ENCODE measurements around a stretch of chr2.

GRCh38 chr2:28767947-28769121 lies 16.7 kb downstream of the PPP1CB start:
- PRO-cap, 7 experiments = no peak in any of the 7 experiments
- RAMPAGE, long total RNA, 2 experiments = no peak in any of the 2 experiments

GRCh38 chr2:28793633-28794084 lies 17.0 kb upstream of the SPDYA start:
- PRO-cap, 7 experiments = no peak in any of the 7 experiments
- RAMPAGE, long total RNA, 2 experiments = no peak in any of the 2 experiments

GRCh38 chr2:28942093-28942467 lies 39.0 kb upstream of the TOGARAM2 start:
- PRO-cap, 7 experiments = no peak in any of the 7 experiments
- RAMPAGE, long total RNA, 2 experiments = no peak in any of the 2 experiments

- PRO-cap, 7 experiments = no peak in any of the 7 experiments
- RAMPAGE, long total RNA, 2 experiments = no peak in any of the 2 experiments
Measured at GRCh38 chr2:28976466-28977054, 4.5 kb upstream of the TOGARAM2 start.

- PRO-cap, 7 experiments = peak in 2 of 7 experiments; most common plus-strand start chr2:29011805 (in 2); most common minus-strand start chr2:29011637 (in 1)
- RAMPAGE, long total RNA, 2 experiments = no peak in any of the 2 experiments
Measured at GRCh38 chr2:29011541-29012122, 30.5 kb downstream of the TOGARAM2 start.

DNA sequence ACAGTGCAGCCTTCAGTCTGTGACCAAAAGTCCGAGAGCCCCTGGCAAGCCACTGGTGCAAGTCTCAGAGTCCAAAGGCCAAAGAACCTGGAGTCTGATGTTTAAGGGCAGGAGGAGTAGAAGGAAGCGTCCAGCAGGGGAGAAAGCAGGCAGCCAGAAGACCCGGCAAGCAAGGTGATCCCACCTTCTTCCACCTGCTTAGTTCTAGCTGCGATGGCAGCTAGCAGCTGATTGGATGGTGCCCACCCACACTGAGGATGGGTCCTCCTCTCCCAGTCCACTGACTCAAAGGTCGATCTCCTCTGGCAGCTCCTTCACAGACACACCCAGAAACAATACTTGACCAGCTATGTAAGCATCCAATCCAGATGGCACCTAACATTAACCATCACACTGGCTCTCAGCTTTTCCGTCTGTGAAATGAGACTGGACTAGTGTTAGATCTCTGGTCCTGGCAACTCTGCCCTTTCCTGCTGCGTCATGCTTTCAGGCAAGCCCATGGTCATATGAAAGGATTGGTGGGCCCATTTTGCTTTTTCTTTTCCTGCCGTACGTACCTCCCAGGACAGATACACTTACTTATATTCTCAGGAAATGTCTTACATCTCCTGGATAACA lies 32.5 kb downstream of the TOGARAM2 start:
- PRO-cap, 7 experiments = no peak in any of the 7 experiments
- RAMPAGE, long total RNA, 2 experiments = no peak in any of the 2 experiments

- PRO-cap, 7 experiments = peak in 2 of 7 experiments; most common plus-strand start chr2:29015070 (in 1); most common minus-strand start chr2:29014915 (in 1)
- RAMPAGE, long total RNA, 2 experiments = no peak in any of the 2 experiments
Measured at GRCh38 chr2:29014622-29015630, 33.8 kb downstream of the TOGARAM2 start.

DNA sequence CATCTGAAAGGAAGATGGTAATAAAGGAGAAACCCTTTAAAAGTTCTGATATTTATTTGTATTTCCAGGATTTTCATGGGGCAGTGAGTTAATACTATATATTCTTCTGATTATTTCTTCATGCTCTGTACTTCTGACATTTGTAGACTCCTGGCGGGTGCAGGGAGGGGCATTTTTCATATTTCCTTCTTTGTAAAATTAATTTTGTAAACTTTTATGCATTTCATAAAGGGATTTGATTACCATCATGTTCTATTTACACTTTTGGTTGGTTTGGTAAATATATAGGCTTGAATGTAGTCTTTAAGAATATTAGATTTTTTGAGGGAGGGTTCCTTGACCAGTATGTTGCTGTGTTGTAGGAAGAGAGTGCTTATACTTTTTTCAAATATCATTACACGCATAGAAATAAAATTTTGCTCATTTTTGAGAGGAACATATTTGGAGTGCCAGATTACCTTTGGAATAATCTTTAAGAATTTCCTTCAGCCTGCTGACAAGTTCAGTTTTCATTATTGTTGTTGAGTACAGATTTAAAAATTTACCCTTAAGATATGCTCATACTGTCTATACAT lies 16.3 kb downstream of the CLIP4 start:
- PRO-cap, 7 experiments = no peak in any of the 7 experiments
- RAMPAGE, long total RNA, 2 experiments = no peak in any of the 2 experiments

GRCh38 chr2:30178664-30179164 lies 31.9 kb downstream of the YPEL5 start:
- PRO-cap, 7 experiments = peak in 6 of 7 experiments; most common plus-strand start chr2:30178953 (in 4); most common minus-strand start chr2:30178843 (in 2)
- RAMPAGE, long total RNA, 2 experiments = no peak in any of the 2 experiments

- PRO-cap, 7 experiments = no peak in any of the 7 experiments
- RAMPAGE, long total RNA, 2 experiments = no peak in any of the 2 experiments
Measured at GRCh38 chr2:30235702-30236305, 4.5 kb downstream of the LBH start.

DNA sequence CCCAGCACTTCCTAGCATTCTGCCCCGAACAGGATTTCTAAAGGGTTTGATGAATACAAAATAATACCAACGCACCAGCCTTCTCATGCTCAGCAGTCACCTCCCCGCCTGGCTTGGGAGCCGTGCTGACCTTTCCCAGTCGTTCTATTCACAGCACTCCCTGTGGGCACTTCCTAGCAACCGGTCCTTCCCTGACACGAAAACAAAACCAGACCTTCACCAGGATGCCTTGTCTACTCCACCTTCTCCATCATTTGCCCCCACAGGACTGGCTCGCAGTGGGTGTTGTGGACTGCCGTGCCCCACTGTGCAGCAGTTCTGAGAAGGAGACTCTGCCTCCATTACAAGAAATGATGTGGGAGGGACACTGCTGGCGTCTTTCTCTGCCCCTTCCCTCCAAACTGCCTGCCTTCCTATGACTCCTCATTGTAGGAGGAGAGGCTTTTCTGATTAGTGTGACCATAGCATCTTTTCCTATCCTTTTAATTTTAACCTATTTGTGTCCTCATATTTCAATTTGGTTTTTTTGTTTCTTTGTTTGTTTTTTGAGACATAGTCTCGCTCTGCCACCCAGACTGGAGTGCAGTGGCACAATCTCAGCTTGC lies 53.1 kb downstream of the LBH start:
- PRO-cap, 7 experiments = no peak in any of the 7 experiments
- RAMPAGE, long total RNA, 2 experiments = no peak in any of the 2 experiments

- PRO-cap, 7 experiments = no peak in any of the 7 experiments
- RAMPAGE, long total RNA, 2 experiments = no peak in any of the 2 experiments
Measured at GRCh38 chr2:30511250-30511594, 64.2 kb downstream of the LCLAT1 start.

DNA sequence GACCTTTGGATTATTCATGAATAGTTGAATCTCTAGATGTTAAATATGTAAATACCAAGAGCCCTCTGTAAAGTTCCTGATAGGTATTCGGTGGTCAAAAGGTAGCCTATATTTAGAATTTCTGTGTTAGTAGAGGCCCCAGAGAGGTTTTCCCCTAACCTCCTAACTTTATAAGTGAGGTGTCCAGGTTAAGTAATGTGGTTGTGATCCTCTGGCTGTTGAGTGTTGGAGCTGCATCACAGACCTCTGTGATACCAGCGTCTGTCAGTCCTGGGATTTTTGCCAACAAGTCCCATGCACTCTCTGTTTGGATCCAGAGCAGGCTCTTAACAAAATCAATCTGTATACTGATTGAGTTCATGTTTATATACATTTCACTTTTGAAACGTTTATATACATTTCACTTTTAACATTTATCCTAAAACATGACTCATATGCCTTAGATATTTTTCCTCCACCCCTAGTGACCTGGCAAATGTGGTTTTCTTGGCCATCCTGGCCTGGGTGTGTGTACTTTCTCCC lies 67.5 kb downstream of the LCLAT1 start:
- PRO-cap, 7 experiments = no peak in any of the 7 experiments
- RAMPAGE, long total RNA, 2 experiments = no peak in any of the 2 experiments

DNA sequence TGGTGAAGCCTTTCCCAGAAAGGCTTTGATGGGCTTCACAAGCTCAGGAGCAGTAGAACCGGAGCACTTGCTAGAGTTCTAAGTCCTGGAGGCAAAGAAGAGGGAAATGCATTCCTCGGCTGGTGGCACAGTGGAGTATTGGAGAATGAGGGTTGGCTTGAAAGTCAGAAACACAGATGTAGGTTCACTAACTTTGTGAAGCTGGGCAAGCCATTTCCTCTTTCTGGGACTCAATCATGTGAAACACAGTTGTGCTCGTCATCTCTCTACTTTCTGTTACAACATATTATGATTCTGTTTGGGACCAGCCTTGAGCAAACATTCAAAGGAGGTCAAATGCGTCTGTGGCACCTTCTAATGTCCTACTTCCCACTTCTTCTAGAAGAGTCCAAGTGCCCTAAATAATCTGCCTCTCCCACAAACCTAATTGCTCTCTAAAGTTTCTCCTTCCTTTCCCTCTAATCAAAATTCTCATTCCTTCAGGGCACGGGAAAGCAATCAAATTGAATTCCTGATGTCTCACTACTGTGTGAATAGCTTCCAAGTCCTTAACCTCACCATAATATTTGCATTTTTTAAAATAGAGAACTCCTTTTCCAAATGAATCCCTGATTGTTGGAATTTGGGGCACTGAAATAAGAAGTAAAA lies 2.4 kb upstream of the CAPN14 start:
- PRO-cap, 7 experiments = no peak in any of the 7 experiments
- RAMPAGE, long total RNA, 2 experiments = no peak in any of the 2 experiments

DNA sequence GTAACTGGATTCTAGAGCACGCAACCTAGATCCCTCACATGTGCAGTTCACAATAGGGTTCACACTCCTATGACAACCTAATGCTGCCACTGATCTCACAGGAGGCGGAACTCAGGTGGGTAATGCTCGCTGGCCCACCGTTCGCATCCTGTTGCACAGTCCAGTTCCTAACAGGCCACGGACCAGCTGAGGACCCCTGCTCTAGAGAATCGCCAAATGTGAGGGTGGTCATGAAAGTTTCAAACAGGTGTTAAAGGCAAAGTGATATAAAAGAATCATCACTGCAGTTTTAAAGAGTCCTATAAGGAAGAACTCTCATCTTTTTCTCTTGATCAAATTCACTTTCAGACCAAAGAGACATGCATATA lies 106.3 kb downstream of the MEMO1 start:
- PRO-cap, 7 experiments = no peak in any of the 7 experiments
- RAMPAGE, long total RNA, 2 experiments = no peak in any of the 2 experiments

DNA sequence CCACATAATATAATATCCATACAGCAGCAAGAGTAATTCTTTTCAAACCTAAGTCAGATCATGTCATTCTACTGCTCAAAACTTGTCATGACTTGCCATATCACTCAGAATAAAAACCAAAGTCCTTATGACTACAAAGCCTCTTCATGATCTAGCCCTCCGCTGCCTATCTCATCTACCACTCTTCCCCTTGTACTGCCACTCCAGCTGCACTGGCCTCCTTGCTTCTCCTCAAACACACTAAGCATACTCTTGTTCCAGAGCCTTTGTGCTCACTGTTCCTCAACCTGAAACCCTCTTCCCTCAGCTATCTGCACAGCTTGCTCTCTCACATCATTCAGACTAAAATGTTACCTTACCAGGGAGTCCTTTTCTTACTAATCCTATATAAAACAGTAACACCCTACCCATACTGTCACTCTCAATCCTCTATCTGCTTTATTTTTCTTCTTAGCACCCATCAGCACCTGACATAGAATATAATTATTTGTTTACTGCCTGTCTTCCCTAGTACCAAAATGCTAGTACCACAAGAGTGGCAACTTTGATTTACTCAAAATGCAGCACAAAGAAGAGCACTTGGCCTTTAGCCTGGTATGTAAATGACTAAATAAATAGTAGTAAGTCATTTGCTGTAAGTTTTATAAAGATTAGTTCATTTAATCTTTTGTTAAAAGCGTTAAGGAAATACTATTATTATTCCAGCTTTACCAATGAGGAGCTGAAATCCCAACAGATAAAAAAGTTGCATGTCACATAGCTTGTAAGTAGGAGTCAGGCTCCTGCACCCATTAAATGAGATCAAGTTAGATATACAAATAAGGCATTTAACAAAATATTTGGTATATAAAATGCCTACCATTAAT lies 69.6 kb downstream of the MEMO1 start:
- PRO-cap, 7 experiments = no peak in any of the 7 experiments
- RAMPAGE, long total RNA, 2 experiments = no peak in any of the 2 experiments

GRCh38 chr2:31980595-31981067 lies 30.2 kb downstream of the MEMO1 start:
- PRO-cap, 7 experiments = no peak in any of the 7 experiments
- RAMPAGE, long total RNA, 2 experiments = no peak in any of the 2 experiments

DNA sequence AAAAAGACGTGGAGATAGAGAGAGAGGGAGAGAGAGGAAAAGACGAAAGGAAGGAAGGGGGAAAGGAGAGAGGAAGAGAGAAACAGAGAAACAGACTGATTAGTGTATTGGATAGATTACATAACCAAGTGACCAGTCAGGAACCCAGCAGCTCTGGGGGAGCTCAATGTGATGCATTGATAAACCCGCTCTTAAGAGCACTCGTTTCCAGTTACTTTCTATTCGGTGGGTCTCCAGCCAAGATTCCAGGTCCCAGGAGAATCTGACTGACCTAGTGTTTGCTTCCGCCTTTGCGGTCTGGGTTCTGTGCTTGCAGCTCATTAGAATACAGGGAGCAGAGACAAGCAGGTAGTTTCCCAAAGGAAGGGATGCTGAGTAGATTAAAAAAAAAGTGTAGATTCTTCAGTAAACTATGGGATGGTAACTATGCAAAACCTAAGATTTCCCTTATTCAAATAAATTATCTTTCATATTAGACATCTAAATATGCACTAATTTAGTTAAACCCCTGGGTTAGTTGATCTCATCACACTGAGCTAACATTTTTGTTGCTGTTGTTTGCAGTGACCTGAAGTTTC lies 866 bp upstream of the SPAST start:
- PRO-cap, 7 experiments = peak in 5 of 7 experiments; most common plus-strand start position 320 of the sequence (in 4); most common minus-strand start position 168 of the sequence (in 3)
- RAMPAGE, long total RNA, 2 experiments = no peak in any of the 2 experiments

- PRO-cap, 7 experiments = no peak in any of the 7 experiments
- RAMPAGE, long total RNA, 2 experiments = no peak in any of the 2 experiments
Measured at GRCh38 chr2:32358334-32358496, 1.4 kb downstream of the BIRC6 start.

DNA sequence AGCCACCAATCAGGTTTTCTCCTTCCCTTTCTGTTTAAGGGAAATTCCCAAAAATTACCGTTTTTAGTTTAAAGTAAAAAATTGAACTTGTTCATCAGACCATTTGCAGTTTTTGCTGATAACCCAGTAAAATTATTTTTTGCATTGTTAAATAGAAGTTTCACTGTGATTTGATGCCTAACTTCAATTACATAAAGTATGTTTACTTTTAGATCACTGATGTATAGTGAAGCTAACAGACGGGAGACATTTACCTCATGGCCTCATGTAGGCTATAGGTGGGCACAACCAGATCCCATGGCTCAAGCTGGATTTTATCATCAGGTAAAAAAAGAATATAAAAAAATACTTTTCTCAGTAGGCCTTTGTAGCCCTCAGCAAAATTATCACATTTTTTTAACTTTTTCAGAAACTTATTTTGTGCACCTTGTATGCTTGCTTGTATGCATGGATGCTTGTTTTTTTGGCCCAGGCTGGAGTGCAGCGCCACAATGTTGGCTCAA lies 35.1 kb downstream of the BIRC6 start:
- PRO-cap, 7 experiments = no peak in any of the 7 experiments
- RAMPAGE, long total RNA, 2 experiments = no peak in any of the 2 experiments